ENCODE measurements around a stretch of chr14.

DNA sequence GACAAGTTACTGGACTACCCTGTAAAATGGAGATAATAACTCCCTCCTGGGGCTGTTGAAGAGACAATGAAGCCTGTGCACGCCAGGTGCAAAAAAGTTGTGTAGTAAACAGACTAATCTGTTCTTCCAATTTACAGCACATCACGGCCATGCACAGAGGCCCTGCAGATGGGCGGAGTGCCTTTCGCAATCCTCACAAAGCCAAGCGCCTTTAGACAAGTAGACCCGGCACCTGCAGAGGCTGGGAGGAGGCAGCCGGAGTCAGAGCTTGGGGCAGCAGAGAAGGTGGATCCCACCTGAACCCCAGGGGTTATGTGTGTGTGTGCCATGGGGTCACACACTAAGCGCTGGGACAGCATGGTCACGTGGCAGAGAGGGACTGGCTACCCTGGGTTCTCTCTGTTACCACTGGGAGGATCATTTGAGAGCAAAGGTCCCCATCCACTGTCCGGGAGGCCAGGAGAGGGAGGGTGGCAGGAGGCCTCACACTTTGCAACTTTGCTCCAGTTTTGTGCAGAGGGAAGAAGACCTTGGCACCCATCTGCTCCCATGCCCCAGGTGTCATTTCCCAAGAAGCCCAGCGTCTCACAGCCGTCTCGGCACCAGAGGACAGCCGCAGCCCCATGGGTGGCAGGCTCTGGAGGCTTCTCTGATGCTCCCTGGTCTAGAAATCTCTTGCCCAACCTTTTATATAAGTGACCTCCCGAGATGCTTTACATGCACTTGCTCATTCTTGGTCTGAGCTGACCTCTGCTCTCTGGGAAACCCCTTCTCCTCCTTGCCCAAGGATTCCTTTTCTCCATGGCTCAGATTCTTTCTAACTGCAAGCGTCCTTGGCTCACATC, 80.0 kb upstream of the DICER1 start:
- RRBS: no CpG with 5 or more reads among the region's 16 CpGs

- RRBS: no CpG with 5 or more reads among the region's 6 CpGs
These were observed 64.2 kb downstream of the CLMN start for GRCh38 chr14:95255560-95255907.

DNA sequence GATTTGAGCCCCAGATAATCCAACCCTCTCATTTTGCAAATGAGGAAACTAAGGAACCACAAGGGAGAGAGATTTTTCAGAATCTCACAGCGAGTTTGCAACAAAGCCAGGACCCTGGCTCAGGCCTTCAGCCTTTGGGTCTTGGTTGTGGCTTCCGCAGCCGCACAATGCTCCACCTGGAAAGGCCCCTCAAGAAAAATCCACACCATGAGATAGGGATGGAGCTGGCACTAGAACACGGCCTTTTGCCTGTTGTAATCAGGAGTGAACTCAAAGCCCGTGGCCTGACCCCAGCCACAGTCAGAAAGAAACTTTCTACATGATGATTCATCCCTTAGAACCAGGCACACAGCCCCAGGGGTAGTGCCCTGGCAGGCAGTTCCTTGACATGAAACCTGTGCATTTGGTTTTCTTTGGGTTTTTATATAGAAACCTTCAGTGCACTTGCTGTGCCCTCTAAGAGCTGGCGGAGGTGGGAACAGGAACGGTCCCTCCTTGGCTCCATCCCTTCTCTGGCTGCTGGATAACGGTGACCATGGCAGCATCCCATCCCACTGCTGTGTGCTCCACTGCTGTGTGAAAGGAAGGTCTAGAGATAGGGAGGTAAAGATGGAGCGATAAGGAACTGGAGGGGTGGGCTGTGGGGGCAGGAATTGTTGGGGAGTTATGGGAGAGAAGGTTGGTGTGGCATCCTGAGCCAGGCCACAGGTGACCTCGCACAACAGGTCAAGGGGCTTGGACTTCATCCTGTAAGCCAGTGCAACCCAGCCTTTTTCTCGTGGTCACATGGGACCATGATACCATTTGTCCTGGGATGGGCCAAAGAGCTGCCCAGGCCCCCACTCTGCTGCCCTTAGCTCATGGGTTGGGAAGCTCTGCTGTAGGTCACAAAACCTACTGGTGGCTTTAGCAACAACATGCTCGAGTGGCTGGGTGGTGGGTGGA, 4.9 kb downstream of the CLMN start:
- RRBS: no CpG with 5 or more reads among the region's 12 CpGs

DNA sequence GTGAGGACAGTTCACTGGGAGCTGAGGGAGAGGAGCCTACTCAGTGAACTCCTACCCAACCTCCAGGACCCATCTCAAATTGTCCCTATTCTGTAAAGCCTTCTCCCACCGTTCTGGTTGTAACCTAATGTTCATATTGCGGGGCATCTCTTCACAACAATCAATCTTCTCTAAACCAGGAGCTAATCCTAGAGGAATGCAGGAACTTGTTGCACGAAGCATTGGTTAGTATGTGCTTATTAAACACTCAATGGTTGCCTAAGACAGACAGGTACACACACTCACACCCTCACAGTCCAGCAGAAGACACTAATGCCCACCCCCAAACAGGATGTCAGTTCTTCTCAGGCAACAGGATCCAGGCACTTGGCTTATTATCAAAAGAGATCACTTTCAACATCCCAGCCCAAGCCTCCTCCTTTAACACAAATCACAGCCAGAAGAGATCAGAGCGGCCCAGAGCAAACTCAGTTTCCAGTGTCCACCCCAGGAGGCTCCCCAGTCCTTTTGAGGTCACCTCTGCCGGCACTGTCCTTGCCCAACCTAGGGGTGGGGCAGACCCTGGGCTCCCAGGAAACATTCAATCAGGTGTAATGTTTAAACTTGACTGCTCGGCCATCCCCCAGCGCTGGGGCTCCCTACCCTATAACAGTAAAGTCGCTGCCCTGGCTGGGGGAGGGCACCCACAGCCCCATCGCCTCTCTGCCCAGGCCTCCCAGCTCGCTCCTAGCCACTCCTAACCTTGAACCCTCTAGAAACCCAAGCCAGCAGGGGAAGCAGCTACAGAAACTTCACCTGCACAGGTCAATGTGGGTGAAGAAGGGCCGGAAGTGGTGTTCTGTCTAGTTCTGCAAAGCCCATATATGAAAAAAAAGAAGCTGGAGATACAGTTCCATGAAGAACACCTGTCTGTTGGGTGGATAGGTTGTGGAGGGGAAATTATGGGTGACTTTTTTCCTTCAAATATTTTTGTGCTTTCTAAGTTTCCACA, 1.5 kb downstream of the CLMN start:
- RRBS: no CpG with 5 or more reads among the region's 11 CpGs

- RRBS: no CpG with 5 or more reads among the region's 3 CpGs
These were observed 82.4 kb downstream of the SYNE3 start for GRCh38 chr14:95434016-95434415.

GRCh38 chr14:95522147-95522469, 5.7 kb upstream of the SYNE3 start:
- RRBS: no CpG with 5 or more reads among the region's 9 CpGs

- RRBS: no CpG with 5 or more reads among the region's 22 CpGs
These were observed 7.3 kb upstream of the SYNE3 start for GRCh38 chr14:95523224-95524578.

DNA sequence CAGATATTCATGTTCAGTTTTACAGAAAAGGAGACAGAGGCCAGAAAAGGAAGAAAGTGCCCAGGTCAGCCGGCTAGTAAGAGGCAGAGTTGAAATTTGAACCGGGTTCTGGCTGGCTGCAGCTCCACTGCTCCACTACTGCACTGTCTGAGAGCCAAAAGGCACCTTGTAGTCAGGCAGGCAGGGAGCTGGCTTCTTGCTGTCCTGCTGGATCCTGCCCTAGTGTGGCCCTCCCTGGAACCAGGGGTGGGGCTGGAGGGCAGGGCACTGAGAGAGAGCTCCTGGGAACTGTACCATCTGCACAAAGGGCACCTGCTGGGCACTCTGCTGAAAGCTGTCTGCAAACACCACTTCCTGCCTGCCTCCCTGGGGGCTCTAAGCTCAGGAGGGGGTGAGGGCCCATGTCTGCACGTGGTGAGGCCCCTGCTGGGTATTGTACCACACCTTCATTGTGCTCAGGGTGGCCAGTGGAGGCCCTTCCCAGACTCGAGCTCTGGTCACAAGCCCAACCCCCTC, 19.0 kb upstream of the TCL1B start:
- RRBS: no CpG with 5 or more reads among the region's 4 CpGs

DNA sequence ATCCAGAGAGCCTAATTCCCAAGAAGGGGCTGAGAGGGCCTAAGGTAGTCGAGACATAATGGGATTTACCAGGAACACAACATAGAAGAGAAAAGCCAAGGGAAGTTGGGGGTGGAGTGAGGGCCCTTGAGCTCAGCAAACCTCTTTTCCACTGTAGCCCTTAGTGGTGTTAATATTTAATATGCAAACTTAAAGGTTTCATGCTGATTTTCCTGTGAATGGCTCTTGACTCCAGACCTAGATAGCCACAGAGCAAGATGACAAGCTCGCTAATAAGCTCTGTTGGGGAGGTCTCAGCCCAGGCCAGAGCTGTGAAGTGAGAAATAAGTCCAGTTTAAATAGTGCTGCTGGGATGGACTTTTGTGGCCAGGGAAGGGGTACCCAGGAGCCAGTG, 1.3 kb upstream of the TCL1A start:
- RRBS: no CpG with 5 or more reads among the region's 2 CpGs

- RRBS: 4% methylated on average over 2 of the region's 19 CpGs
These were observed 65.4 kb downstream of the C14orf132 start for GRCh38 chr14:96104376-96105090.

GRCh38 chr14:96177840-96178411, 26.7 kb upstream of the BDKRB2 start:
- RRBS: no CpG with 5 or more reads among the region's 10 CpGs

- RRBS: no CpG with 5 or more reads among the region's 2 CpGs
These were observed 943 bp upstream of the BDKRB2 start for GRCh38 chr14:96203713-96204079.

DNA sequence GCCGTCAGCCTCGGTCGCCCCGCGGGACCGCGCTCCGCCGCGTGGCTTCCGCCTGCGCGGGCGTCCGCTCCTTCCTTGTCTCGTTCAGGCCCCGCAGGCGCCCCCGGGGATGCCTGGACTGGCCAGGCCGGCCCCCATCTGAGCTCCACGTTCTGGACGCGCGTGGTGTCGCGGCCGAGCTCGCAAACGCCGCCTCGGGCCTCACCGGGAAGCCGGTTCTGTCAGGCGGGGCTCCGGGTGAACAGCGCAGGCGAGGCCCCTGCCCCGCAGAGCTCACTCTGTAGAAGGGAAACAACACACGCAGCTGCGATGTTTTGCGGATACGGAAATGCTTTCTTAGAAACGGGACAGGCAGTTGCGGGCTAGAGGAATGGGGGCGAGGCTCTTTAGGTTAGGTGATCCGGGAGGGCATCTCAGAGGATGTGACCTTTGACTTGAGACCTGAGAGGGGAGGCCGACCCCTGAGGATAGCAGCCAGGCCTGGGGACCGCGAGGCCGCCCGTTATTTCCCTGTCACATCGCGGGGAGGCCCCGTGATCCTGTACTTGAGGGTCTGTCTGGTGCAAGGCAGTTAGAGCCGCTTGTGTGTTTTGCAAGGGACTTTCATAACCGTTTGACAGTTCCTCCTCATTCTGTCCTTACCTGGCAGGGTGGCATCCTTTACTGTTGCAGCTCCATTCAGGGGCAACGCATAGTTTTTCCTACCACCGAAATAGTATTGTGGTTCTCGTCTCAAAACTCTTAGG, 569 bp downstream of the VRK1 start:
- RRBS: under 1% methylated on average over 12 of the region's 59 CpGs

- RRBS: no CpG with 5 or more reads among the region's 3 CpGs
These were observed 1177.9 kb downstream of the VRK1 start for GRCh38 chr14:97975083-97975577.

DNA sequence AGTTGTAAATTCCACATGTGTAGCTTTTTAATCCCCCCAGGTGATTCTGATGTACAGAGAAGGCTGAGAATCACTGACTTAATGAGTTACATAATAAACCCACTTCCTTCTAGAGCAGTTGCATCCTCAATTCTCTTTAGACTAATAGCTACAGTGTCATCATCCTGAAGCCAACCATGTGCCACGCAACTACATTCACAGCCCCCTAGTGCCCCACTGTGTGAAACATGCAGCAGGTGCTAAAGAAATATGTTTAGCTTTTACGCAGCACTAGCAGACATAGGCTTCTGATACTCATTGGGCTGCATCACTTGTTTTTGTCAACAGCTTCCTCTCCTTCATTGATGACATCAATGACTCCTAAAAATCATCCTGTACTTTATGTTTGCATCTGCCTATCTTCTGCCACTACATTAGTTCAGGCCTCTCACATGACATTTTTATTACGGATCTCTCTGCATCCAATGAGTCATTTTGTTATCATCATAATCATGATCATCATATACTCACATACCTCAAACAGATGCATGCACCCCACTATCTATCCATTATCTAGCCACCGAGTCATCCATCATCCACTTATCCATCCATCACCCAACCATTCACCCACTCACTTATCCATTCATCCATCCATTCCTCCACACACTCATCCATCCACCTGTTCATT, 1168.1 kb downstream of the BCL11B start:
- RRBS: no CpG with 5 or more reads among the region's 4 CpGs

- RRBS: no CpG with 5 or more reads among the region's 20 CpGs
These were observed 314.7 kb downstream of the BCL11B start for GRCh38 chr14:98957001-98958011.

DNA sequence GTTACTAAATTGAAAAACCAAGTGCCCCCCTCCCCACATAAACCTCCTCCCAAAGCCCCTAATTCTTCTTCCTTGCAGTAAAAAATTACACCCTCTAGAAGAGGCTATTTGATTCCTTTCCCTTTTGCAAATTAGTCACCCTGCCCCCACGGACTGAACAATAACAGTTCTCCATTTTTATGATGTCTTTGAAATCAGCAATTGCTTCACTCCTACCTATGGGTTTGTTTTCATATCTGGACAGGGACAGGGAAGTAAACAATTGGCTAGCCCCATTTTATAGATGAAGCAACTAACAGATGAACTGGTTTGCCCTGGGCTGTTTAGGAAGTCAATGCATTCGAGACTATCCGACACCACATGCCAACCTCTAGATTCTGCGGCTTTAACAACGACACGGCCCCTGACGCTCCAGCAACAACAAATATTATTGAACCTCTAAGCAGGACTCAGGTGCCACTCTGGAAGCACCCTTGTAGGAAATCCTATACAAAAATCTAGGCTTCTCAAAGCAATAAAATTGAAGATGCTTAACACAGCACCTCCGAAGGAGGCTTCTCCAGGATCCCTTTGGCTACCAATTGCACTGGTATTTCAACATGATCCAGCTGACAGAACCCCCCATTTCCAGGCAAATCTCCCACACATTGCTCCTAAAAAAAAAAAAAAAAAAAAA, 28.6 kb downstream of the BCL11B start:
- RRBS: no CpG with 5 or more reads among the region's 8 CpGs

DNA sequence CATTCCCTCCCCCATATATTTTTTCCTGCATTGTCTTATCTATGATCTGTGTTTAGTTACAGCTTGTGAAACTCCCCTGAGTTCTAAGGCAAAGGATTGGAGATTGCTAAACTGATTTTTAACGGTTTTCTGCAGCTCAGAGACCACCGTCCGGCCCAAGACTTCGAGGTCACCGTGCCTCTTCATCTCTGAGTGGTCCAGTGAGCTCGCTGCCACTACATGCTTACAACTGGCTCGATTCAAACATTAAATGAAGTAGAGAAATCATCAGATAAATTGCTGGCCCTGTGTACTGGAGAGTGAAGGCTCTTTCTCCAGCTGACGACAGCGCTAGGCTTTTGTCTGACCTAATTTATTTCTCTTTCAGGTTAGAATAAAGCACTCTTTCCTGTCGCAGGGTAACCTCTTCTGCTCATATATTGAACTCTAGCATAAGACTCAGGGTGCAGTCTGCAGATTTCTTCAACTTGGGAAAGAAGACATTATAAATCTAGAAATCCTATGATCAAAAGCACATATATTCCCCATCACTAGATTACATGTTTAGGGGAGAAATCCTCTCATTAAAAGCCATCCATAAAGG, 6.4 kb downstream of the BCL11B start:
- RRBS: no CpG with 5 or more reads among the region's 10 CpGs

- RRBS: no CpG with 5 or more reads among the region's 34 CpGs
These were observed 5.5 kb downstream of the BCL11B start for GRCh38 chr14:99266078-99267268.

DNA sequence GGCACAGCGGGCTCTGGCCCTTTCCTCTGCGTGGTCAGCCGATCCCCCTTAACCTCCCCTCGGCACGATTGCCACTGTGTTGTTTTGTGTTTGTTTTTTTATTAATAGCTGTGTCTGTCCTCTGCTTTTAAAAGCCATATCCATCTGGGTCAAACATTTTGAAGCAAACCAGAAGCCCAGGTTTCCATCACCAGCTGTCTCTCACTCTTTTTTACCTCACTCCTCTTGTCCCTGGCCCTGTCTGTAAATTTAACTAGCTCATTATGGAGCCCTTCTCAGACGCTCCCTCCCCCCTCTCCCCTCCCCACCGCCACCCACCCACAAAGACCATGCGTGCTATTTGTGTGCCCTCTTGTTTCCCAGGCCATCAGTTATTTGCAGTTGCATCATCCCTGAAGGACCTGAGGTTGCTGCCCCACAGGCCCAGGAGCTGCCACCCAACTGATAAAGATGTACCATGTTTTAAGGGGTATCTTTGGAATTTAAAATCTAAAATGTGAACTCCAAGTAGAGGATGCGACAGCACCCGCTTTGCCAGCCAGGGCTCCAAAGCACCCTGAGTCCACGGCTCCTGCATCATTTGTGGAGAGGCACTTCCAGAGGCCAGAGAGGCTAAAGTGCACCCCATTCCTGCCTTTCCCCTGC, 3.9 kb downstream of the BCL11B start:
- RRBS: no CpG with 5 or more reads among the region's 11 CpGs